Epithelial cell of prostate (primary cell): ENCODE measurements around the gene TCP1.

DNA sequence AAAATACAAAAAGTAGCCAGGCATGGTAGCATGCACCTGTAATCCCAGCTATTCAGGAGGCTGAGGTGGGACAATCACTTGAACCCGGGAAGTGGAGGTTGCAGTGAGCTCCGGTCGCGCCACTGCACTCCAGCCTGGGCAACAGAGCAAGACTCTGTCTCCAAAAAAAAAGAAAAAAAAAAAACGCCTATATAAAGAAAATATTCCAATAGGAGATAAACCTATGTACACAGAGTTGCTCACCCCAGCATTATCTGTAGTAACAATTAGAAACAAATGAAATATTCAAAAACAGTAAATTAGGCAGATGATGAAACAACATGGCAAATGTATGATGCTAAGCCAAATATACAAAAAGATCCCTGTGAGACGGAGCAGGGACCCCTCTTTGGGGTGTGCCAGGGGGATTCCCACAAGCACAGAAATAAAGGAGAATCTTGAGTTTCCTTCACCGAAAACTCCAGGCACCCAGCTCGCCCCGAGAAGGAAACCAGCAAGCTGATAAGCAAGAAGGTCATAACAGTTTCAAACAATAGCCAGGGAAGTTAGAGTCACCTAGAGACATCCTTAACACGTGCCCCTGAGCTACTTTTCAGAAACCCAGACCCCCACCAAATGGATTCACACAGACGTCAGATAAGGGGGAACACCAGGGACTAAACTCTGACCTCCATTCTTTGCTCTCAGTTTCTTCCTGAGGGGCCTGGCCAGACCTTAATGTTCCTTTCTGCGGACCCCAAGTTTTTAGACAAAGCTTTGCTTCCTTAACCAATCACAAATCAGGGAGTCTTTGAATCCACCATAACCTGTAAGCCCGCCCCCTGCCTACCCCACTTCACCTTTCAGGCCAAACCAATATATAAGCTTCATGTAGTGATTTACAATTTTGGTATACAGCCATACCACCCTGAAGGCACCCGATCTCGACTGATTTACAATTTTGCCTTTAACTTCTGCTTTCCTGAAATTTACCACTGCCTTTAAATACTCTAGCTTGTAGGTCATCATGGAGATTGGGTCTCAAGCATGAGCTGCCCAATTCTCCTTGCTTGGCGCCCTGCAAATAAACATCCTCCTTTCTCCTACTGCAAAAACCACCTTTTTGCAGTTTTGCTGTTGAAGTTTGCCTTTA lies 11.9 kb downstream of the SOD2 start:
- RRBS: no CpG with 5 or more reads among the region's 16 CpGs

- RRBS: no CpG with 5 or more reads among the region's 5 CpGs
These were observed 9.1 kb upstream of the ACAT2 start for GRCh38 chr6:159752501-159753343.

DNA sequence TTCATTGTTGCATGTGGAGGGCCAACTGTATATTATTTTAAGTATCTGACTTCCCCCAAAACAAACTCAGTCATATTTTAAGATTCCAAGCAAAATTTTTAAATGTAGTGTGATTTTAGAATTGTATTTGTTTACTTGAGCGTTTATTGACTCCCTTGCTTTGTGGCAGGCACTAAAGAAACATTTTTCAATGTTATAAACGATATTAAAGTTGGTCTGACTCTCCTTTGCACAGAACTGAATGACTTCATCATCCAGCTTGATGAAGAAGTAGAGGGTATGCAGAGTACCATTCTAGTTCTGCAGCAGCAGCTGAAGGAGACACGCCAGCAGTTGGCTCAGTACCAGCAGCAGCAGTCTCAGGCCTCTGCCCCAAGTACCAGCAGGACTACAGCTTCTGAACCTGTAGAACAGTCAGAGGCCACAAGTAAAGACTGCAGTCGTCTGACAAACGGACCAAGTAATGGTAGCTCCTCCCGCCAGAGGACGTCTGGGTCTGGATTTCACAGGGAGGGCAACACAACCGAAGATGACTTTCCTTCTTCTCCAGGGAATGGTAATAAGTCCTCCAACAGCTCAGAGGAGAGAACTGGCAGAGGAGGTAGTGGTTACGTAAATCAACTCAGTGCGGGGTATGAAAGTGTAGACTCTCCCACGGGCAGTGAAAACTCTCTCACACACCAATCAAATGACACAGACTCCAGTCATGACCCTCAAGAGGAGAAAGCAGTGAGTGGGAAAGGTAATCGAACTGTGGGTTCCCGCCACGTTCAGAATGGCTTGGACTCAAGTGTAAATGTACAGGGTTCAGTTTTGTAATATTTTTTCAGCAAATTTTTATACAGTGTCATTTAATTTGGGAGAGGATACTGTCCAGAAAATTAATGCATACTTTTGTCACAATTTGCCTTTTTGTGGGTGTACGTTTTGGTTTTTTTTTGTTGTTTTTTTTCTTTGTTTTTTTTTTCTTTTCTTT lies 6.8 kb upstream of the ACAT2 start:
- RRBS: no CpG with 5 or more reads among the region's 15 CpGs

GRCh38 chr6:159789336-159790039 lies at the start of gene TCP1:
TSS of gene TCP1 (minus strand) at chr6:159789602.
- RRBS: 2% methylated on average over 9 of the region's 64 CpGs

GRCh38 chr6:159898365-159898847 lies 7.6 kb downstream of the MAS1 start:
- RRBS: no CpG with 5 or more reads among the region's 2 CpGs

GRCh38 chr6:159935087-159935500 lies 33.8 kb upstream of the IGF2R start:
- RRBS: no CpG with 5 or more reads among the region's 2 CpGs

DNA sequence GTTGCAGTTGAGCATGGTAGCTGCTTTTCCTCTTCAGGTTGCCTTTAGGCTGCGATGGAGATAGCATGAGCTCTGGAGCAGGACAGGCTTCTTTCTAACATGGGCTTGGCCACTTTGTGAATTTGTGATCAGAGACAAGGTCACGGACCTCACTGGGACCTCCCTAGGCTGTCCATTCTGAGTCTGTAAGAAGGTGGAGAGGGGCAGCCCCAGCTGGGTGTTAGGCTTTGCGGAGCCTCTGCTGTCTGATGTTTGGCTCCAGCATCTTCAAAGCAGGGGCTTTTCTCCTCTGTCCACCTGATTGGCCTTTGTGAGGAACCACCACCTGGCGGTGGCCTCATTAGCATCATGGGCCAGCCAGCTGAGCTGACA lies 11.4 kb downstream of the IGF2R start:
- RRBS: no CpG with 5 or more reads among the region's 4 CpGs

DNA sequence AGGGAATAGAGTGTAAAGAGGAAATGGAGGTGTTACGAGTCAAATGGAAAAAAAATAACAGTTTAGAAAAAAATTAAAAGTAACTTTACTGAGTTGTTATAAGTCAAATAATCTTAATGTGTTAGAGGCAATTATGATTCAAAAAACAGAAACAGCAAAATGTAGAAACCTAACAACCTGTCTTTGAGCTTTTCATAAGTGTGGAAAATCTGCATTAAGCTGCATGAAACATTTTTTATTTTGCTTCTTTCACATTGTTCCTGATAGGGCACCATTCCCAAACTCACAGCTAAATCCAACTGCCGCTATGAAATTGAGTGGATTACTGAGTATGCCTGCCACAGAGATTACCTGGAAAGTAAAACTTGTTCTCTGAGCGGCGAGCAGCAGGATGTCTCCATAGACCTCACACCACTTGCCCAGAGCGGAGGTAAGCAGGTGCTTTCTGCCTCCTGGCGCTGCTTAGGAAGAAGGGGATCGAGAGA lies 63.4 kb downstream of the IGF2R start:
- RRBS: no CpG with 5 or more reads among the region's 7 CpGs

DNA sequence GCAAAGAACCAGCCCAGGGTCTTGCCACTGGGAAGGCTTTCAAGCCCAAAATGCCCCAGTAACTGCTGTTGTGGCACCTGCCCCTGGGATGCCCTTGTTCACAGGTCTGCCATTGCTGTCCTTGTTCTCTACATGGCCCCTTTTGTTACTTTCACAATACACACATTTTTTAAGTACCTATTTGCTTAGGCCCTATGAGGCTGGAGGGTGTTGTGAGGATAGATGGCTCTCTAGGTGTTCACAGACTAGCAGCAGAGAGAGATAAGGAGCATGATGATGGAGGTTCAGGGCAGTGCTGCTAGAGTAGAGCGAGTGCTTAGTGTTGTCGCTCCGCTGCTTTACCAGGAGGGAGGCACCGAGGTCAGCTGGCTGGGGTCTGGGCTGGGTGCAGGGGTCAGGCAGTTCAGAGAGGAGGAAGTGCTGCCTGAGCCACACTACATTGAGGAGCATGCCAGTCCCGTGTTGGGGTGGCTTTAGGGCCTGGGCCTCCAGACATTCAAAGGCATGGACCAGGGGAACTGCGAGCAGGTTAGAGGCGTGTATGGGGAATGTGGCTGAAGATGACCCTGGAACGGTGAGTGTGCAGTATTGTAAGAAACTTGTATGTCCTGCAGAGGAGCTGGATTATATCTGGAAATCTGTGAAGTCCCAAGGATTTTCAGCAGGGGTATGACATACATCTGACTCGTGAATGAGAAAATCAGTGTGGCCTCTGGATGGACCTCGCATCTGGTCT lies 66.8 kb downstream of the IGF2R start:
- RRBS: no CpG with 5 or more reads among the region's 10 CpGs

DNA sequence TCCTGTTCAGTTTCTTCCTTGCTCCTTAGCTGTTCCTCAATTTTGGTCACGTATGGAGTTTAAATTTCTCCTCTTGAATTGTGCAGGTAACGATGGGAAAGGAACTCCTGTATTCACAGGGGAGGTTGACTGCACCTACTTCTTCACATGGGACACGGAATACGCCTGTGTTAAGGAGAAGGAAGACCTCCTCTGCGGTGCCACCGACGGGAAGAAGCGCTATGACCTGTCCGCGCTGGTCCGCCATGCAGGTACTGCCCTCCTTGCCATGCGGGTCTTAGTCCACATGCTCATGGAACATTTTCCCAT lies 71.5 kb downstream of the IGF2R start:
- RRBS: no CpG with 5 or more reads among the region's 12 CpGs

- RRBS: 93% methylated on average over 3 of the region's 37 CpGs
These were observed 42.1 kb upstream of the SLC22A1 start for GRCh38 chr6:160079191-160080242.

DNA sequence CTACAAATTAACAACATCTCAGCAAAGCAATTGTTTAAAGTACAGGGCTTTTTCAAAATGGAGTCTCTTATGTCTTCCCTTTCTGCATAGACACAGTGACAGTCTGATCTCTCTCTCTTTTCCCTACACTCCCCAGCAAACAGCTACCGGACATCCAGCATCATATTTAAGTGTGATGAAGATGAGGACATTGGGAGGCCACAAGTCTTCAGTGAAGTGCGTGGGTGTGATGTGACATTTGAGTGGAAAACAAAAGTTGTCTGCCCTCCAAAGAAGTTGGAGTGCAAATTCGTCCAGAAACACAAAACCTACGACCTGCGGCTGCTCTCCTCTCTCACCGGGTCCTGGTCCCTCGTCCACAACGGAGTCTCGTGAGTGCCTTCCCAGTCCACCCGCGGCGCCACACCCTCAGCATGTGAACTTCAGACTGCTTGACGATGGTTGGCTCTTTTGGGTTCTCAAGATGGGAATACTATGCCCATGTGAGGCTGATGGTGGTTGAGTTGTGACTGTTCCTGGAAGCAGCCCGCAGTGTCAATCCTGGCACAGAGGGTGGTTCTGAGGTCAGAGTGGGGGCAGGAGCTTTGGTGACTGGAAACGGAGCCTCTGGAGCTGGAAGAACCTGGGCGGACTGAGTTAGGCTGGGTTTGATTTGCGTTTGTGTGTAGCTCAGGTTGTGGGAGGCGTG lies 37.7 kb upstream of the SLC22A1 start:
- RRBS: no CpG with 5 or more reads among the region's 18 CpGs

DNA sequence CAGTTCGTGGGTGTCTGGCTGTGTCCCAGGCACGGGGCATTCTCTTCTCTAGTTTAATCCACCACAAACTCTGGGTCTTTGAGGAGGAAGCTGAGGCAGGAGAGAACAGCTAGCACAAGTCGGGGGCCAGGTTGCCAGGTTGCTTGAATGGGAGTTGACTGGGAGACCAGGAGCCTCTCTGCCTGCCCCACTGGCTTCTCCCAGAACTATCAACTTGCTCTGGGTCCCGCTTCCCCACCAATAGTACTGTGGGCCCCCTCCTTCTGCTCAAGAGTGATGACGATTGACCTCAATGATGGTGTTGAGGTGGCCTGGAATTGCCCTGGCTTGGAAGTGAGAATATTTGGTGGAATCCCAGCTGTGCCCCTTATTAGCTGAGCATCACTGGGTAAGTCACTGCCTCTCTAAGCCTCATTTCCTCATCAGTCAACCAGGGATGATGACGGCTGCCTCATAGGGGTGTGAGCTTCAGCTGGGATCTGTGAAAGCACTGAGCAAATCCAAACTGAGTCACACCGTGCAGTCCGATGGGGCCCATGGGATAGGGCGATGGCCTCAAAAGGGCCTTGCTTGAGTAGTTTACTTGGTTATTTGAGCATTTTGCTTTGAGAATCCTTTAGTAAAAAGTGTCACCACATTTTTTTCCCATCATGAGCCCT lies 972 bp downstream of the SLC22A1 start:
- RRBS: no CpG with 5 or more reads among the region's 9 CpGs

GRCh38 chr6:160137046-160137711 lies 15.6 kb downstream of the SLC22A1 start:
- RRBS: no CpG with 5 or more reads among the region's 14 CpGs

- RRBS: no CpG with 5 or more reads among the region's 17 CpGs
These were observed 18.0 kb downstream of the SLC22A1 start for GRCh38 chr6:160139449-160140190.

DNA sequence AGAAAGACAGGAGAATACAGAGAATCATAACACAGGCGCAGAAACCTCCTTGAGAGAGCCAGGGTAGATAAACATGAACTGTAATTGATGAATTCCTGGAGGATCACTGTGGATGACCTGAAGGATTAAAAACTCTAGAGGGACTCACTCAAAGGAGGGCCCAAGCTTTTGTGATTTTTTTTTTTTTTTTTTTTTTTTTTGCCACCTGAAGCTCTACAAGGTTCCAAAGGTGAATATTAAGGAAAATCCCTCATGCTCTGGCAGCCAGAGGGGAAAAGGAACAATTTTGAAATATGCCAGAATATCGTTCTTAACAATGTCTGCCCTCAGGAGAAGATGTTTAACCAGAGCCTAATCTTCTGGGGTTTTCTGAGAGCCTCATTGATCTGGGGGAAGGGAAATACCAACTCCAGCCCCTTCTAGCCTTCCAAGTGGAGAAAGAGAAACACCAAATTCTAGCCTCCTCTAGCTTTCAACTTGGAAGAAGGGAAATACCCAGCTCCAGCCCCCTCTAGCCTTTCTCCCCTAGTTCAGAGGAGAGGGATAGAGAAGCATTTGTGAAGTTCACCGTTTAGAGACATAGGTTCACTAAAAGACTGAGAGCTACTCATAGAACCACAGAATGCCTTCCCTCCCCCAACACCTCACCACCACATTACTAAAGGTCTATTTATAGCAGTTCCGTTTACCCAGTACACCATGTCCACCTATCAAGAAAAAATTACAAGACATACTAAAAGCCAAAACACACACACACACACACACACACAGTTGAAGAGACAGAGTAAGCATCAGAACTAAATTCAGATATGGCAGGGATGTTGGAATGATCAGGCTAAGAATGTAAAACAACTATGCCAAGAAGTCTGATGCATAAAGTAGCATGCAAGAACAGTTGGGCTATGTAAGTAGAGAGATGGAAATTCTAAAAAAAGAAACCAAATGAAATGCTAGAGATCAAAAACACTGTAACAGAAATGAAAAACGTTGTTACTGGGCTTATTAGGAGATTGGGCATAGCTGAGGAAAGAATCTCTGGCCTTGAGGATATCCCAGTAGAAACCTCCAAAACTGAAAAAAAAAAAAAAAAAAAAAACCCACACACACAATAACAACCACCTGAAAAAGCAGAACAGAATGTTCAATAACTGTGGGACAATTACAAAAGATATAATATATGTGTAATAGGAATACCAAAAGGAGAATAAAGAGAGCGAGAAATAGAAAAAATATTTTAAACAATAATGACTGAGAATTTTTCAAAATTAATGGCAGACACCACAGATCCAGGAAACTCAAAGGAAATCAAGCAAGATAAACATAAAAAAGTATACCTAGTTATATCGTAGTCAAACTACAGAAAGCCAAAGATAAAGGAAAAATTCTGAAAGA lies 52.2 kb downstream of the SLC22A3 start:
- RRBS: no CpG with 5 or more reads among the region's 7 CpGs

- RRBS: no CpG with 5 or more reads among the region's 9 CpGs
These were observed 103.8 kb downstream of the SLC22A3 start for GRCh38 chr6:160451690-160452583.

DNA sequence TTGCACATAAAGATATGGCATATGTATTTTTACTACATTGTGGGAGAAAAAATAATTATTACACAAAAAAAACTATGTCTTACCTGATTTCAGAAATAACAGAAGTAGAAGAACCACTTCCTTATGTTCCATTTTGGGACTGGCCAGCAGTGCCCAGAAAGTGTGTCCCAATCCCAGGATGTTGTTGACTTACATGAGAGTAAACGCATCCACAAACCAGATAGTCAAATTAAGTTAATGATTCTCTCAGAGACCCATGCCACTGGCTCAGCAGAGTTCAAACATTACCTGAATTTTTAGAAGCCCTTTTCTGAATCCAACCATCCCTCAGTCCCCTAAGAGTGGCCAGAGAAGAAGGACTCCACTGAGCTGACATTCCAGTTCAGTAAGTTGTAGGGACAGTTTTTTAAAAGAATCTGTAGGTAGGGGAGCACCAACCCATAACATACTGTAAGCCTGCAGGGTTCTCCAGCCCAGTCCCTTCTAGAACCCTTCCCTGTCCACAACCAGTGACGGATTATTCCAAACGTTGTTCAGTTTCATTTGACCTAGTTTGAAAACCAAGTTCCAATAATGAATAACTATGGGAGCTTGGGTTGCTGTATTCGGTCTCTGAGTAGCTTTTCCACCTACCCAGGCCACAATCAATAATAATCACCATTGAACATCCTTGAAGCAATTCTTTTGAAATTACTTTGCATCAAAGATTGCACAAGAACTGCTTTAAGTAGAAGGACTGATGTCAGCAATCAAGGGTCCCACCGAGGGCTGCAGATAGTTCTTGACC lies 153.0 kb downstream of the LPA start:
- RRBS: no CpG with 5 or more reads among the region's 5 CpGs

- RRBS: no CpG with 5 or more reads among the region's 2 CpGs
These were observed 24.7 kb downstream of the PLG start for GRCh38 chr6:160726842-160727117.

DNA sequence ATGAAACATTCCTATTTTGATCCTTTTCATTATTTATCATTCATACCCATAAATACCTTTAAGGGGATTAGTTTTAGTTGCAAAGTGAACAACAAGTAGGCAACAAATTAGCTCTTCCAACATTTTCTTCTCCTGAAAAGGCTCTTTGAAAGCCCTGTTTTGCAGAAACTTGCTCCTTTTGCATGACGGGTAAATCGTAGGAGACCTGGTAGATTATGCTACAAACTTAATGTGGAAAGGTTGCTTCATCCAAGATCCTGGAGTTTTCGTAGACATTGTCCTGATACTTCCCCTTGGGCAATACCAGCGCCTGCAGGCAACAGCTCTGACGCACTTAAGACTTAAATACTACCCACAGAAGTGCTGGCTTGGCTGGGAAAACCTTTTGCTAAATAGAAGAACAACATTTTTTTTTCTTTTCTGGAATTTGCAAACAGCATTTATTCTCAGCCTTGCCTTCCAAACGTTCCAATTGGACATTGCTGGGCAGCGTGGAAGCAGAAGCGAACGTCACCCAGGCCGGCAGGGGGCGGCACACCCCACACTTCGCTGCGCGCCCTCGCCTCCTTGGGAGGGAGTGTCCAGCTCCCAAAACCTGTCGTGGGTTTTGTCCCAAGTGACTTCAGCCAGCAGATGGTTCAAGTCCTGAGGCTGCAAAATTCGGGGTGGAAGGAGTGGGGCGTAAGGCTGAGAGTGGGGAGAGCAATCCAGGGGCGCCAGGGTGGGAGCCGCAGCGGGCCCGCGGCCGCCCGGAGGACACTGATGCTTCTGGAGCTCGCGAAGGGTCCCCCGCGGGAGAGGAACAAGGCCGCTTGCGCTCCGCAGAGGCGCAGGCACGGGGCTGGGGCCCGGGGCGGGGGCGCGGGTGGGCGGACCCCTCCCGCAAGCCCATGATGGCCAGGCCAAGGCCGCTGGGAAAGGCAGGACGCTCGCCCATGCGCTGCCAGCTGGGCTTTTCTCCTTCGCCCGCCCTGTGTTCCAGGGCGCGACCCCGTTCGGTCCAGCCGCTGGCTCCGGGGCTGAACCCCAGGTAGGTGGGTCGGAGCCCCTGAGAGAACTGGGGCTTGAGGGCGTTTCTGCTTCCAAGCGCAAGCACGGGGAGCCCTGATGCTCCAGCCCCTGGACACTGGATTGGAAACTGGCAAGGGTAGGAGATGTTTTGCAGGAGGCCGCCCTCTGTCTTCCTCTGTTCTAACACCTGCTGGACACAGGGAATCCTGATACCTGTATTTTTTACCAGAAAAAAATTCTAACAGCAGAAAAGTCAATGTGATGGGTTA lies 60.8 kb upstream of the MAP3K4 start:
- RRBS: 0% methylated on average over 5 of the region's 57 CpGs